Prostate gland (tissue), 2 donors: ENCODE results near the genes OBP2A, KCNT1 and NACC2.

GRCh38 chr9:135134074-135134793 is 46.8 kb downstream of the OLFM1 start:
- PRO-cap = no peak
- RAMPAGE, long total RNA, 2 experiments = no peak in any of the 2 experiments

- PRO-cap = no peak
- RAMPAGE, long total RNA, 2 experiments = no peak in any of the 2 experiments
Observed at GRCh38 chr9:135137282-135137959, 50.0 kb downstream of the OLFM1 start.

- PRO-cap = unidirectional peak, minus-strand start at chr9:135282061
- RAMPAGE, long total RNA, 2 experiments = no peak in any of the 2 experiments
Observed at GRCh38 chr9:135281904-135282875, 194.7 kb downstream of the OLFM1 start.

- PRO-cap = no peak
- RAMPAGE, long total RNA, 2 experiments = no peak in any of the 2 experiments
Observed at GRCh38 chr9:135485927-135486526, 6.4 kb downstream of the PPP1R26 start.

DNA sequence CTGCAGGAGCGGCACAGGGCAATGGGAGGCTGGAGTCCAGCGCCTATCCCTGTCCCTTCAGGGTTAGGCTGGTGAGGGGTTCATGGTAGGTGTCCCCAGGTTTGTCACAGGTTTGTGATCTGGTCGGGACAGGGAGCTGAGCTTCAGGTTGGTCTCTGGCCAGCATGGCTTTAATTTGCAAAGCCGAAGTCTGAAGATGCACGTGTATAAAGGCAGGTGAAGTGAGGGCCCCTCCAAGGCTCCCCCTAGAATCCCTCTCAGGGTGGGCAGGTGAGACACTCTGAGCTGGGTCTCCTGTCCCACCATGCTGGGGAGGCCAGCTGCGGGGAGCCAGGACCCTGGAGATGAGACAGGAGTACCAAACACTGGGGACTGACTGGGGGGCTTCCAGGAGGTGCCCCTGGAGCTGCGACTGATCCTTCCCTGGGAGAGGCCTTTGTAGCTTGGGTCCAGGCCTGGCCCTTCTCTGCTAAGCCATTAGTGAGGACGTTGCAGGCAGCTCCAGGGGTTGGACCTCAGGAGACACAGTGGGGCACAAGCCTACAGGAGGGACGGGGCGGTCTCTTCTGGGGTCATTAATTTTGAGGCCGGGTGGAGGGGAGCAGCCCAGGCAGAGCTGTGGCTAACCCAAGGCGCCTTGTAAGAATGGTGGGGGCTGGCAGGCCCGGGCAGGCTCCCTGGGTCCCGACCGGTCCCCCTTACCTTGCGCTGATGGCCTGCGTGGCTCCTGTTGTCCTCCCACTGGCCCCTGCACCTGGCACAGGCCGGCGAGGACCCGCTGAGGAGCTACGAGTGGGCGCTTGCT is 4.9 kb downstream of the MRPS2 start:
- PRO-cap = no peak
- RAMPAGE, long total RNA, 2 experiments = no peak in any of the 2 experiments

- PRO-cap = no peak
- RAMPAGE, long total RNA, 2 experiments = start-site peak on the plus strand in 1 of 2 experiments, at chr9:135546069-135546140 at its widest, 640 reads per replicate
Observed at GRCh38 chr9:135545691-135546320, at the start of gene OBP2A. Gene OBP2A (plus strand): TSS chr9:135546126.

- PRO-cap = no peak
- RAMPAGE, long total RNA, 2 experiments = no peak in any of the 2 experiments
Observed at GRCh38 chr9:135701957-135702443, at the start of gene KCNT1. Gene KCNT1 (plus strand): TSS chr9:135702185.

DNA sequence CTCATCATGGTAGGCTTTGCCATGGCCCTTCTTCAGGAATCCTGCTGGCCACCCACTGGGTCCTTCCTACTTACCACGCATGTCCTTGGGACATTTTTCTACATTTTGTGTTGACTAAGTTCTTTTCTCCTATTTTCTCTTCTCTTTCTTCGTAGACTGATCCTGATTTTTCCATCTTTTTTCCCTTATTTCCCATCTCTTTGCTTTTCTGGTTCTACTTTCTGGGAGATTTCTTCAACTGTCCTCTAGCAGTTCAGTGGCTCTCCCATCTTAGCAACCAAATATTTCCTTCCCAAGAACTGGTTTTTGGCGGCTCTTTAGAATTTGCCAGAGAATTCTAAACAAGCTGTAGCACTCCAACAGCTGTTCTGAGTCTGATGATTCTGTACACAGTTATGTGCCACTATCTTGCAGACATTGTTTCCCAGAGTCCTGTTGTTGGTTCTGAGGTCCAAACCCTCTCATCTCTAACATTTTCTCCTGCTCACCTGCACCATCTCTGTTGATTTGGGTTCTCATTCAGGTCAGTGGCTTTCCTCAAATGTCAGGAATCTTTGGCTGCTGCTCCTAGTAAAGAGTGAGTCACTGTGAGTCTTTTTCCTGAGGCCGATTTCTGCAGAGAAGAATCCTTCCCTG is 50.1 kb downstream of the CAMSAP1 start:
- PRO-cap = no peak
- RAMPAGE, long total RNA, 2 experiments = no peak in any of the 2 experiments

GRCh38 chr9:135861227-135861654 is 46.1 kb downstream of the CAMSAP1 start:
- PRO-cap = no peak
- RAMPAGE, long total RNA, 2 experiments = no peak in any of the 2 experiments

DNA sequence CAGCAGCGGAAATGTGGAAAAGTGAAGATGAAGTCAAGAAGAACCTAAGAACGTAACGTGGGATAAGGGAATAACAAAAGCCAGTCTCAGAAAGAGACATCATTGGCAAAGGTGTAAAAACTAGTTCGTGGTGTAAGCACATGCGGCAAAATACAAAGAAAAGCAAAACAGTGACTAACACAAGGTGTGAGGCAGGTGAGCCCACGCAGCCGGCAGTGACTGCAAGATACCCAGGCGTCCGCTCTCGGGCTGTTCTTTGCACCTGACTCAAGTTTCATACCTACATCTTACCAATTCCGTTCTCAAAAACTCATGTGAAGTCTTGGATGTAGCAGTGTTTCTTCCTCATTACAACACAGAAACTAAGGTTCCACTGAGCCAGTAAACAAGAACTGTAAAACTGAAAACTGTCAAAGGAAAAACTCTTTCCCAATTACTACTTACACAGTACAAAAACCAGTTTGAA is 1.7 kb downstream of the CAMSAP1 start:
- PRO-cap = no peak
- RAMPAGE, long total RNA, 2 experiments = no peak in any of the 2 experiments

DNA sequence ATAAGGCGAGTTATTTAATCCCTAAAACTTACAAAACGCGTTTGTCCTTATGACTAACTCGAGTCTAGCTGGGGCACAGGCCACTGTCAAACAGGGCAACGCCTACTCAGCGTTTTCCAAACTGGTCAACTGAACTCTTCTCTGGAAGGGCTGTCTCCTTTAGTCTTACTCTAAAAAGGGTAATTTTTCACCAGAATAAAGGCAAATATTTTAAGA is 1.4 kb downstream of the CAMSAP1 start:
- PRO-cap = no peak
- RAMPAGE, long total RNA, 2 experiments = no peak in any of the 2 experiments

DNA sequence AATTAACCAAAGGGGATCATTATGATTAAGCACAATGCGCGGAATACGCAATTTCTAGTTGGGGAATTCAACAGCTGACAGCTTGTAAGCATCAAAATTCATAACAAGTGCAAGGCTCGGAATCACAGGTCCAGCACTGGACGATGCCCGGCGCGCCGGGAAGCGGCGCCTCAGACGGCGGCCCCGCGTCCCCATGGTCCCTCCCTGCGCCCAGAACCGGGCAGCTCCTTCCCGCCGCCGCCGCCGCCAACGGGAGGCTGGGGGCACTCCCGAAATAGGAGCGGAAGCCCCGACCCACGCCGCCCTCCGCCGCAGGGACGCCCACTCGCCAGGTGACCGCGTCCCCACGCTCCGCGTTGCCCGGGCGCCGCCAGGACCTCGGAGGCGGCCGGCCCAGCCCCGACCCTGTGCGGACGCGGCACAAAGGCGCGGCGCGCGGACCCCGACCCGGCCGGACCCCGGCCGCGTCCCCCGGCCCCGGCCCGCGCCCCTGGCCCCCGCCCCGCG is 817 bp downstream of the CAMSAP1 start:
- PRO-cap = no peak
- RAMPAGE, long total RNA, 2 experiments = no peak in any of the 2 experiments

- PRO-cap = no peak
- RAMPAGE, long total RNA, 2 experiments = no peak in any of the 2 experiments
Observed at GRCh38 chr9:135950038-135950693, 11.0 kb downstream of the UBAC1 start.

- PRO-cap = unidirectional peak, minus-strand start at chr9:136052022; bidirectional peak, plus-strand start at chr9:136052368, minus-strand start at chr9:136052068
- RAMPAGE, long total RNA, 2 experiments = no peak in any of the 2 experiments
Observed at GRCh38 chr9:136051067-136052283, 43.6 kb downstream of the NACC2 start.

- PRO-cap = bidirectional peak, plus-strand start at chr9:136052368, minus-strand start at chr9:136052068
- RAMPAGE, long total RNA, 2 experiments = no peak in any of the 2 experiments
Observed at GRCh38 chr9:136052284-136052475, 42.9 kb downstream of the NACC2 start.

DNA sequence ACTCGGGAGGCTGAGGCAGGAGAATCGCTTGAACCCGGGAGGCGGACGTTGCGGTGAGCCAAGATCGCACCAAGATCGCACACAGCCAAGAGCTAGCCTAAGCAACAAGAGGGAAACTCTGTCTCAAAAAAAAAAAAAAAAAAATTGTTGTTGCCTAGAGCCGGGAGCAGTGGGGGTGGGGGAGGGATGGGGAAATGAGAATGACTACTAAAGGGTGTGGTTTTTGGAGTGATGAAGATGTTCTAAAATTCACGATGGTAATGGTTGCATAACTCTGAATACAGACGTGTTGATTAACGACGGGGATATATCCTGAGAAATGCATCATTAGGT is 28.0 kb downstream of the NACC2 start:
- PRO-cap = no peak
- RAMPAGE, long total RNA, 2 experiments = no peak in any of the 2 experiments

- PRO-cap = unidirectional peak, plus-strand start at chr9:136086036
- RAMPAGE, long total RNA, 2 experiments = no peak in any of the 2 experiments
Observed at GRCh38 chr9:136085603-136086218, 9.4 kb downstream of the NACC2 start.

- PRO-cap = bidirectional peak, plus-strand start at chr9:136095389, minus-strand start at chr9:136095278; bidirectional peak, plus-strand start at chr9:136095775, minus-strand start at chr9:136095683
- RAMPAGE, long total RNA, 2 experiments = no peak in any of the 2 experiments
Observed at GRCh38 chr9:136094959-136096212, at the start of gene NACC2. Gene NACC2 (minus strand): TSS chr9:136095289.

DNA sequence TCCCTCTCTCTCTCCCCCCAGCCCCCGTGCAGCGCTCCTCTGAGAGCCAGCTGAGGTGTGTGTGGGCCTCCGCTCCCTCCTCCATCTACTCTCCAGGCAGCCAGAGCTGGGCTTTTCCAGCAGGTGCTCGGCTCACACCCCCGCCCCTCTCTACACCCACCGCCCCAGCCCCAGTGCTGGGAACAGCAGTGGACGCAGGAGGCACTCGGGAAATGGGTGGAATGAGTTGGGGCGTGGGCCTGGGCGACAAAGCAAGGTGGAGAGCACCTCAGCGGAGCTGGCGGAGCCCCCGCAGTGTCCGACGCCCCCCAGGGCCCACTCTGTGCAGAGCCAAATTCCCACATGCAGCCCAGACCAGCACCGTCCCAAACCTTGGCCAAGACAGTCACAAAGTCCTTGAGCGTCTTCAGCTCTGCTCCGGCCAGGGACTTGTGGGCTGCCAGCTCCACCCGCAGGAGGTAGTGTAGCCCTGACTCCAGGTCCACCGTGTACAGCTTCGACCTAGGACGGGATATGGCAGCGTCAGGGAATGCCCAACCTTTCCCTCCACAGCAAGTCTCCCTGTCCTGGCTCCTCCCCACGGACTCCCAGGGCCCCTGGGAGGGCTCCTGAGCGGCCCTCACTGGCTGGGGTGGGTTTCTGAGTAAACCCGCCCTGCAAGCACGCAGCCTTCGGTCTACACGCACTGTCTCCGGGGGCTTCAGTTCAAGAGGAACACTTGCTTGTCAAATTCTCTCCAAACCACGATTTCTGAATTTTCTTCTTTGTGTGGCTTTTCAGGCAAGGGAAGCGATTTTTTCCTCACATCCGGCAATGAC is 13.6 kb upstream of the LHX3 start:
- PRO-cap = no peak
- RAMPAGE, long total RNA, 2 experiments = no peak in any of the 2 experiments

GRCh38 chr9:136225767-136226489 is 19.7 kb downstream of the QSOX2 start:
- PRO-cap = no peak
- RAMPAGE, long total RNA, 2 experiments = no peak in any of the 2 experiments